SUDHL5 (cell line): Measurements from ENCODE around the gene AGO1.

- PRO-cap = no peak
Observed at GRCh38 chr1:35854560-35855048, 28.4 kb upstream of the AGO1 start.

GRCh38 chr1:35882808-35883548 lies at the start of gene AGO1:
Gene AGO1, plus strand, starts transcription at chr1:35883209.
- PRO-cap = bidirectional peak, plus-strand start at chr1:35883234, minus-strand start at chr1:35883021

DNA sequence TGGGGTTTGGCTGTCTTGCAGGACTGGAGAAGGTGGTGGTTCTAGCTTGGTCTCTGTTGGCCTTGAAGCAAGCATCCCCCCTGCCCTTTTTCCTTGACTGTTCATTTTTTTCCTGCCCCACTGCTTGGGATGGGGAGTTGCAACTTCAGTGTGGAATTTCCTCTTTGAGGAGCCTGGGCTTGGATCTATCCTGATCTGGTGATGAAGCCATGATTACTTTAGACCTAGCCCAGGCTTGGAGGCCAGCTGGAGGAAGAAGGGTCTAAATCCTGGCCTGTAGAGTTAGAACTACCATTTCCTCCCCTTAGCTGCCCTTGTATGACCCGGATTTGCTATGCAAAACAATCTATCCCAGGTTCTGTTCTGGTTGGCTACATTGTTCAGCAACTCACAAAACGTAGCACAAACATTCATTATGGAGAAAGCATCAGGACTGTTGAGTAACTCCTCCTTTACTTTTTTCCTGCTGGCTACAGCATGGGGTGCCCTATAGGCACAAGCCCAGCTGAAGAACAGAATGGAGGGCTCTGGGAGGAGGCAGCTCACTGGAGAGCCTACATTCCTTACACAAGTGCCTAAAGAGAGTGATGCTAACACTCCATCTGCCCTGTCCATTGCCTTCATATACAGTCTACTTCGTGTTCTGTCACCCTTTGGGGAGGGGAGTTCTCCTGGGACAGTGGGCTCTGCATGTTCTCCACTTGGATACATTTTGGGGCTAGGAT lies 9.4 kb upstream of the AGO3 start:
- PRO-cap = no peak

DNA sequence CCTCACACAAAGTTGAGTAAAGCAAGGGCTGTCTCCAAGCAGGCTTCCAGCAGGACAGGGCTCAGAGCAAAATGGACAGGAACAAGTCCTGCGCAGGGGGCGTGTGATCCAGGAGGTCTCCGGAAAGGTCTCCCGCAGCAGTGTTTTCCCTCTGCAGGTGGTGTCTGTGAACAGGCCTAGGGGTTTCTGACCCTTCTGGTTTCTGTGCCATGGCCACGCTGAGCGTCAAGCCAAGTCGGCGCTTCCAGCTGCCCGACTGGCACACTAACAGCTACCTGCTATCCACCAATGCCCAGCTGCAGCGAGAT lies 773 bp downstream of the TEKT2 start:
- PRO-cap = no peak

GRCh38 chr1:36115027-36115694 lies 9.9 kb downstream of the COL8A2 start:
- PRO-cap = no peak

GRCh38 chr1:36166862-36167878 lies 11.2 kb downstream of the MAP7D1 start:
- PRO-cap = unidirectional peak, minus-strand start at chr1:36167797

- PRO-cap = no peak
Observed at GRCh38 chr1:36178361-36179479, 22.8 kb downstream of the MAP7D1 start.

- PRO-cap = no peak
Observed at GRCh38 chr1:36179480-36179969, 23.6 kb downstream of the MAP7D1 start.

- PRO-cap = unidirectional peak, minus-strand start at chr1:36188326
Observed at GRCh38 chr1:36187732-36188451, 31.9 kb downstream of the MAP7D1 start.

- PRO-cap = no peak
Observed at GRCh38 chr1:36190100-36190392, 34.1 kb downstream of the MAP7D1 start.

GRCh38 chr1:36204203-36204845 lies 19.9 kb upstream of the THRAP3 start:
- PRO-cap = no peak

GRCh38 chr1:36286356-36287483 lies 19.4 kb upstream of the SH3D21 start:
- PRO-cap = no peak

GRCh38 chr1:36301238-36301913 lies 4.8 kb upstream of the SH3D21 start:
- PRO-cap = no peak

GRCh38 chr1:36305194-36305836 lies 853 bp upstream of the SH3D21 start:
- PRO-cap = no peak

- PRO-cap = no peak
Observed at GRCh38 chr1:36344054-36344696, 20.7 kb upstream of the EVA1B start.

DNA sequence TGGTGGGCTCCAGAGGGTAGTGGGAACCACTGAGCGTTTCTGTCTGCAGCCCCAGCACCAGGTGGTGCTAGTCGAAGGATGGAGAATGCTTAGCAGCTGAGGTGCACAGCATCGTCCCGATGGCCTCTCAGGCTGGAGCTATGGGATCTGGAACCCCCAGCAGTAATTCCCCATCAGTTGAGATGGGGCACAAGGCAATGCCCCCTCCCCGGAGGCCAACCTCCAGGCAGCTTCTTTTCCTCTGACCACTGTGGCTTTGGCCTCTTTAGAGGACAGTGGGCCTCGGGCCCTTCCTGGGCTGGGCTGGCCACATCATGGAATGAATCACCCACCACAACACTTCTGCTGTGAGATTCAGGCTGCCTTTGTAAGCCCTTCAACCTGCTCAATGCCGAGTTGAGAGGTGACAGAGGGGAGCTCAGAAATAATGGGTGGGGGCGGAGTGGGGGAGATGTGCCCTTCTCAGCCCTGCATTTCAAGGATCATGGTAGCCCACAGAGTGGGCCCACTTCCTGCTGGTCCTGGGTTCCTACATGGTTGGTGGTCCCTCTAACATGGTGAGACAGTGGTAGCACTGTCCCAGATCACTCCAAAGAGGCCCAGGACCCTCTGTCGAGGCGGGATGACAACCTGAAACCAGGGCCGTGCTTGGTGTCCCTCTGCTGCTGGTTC lies 29.5 kb upstream of the EVA1B start:
- PRO-cap = no peak

- PRO-cap = no peak
Observed at GRCh38 chr1:36359685-36360315, 25.9 kb downstream of the STK40 start.

DNA sequence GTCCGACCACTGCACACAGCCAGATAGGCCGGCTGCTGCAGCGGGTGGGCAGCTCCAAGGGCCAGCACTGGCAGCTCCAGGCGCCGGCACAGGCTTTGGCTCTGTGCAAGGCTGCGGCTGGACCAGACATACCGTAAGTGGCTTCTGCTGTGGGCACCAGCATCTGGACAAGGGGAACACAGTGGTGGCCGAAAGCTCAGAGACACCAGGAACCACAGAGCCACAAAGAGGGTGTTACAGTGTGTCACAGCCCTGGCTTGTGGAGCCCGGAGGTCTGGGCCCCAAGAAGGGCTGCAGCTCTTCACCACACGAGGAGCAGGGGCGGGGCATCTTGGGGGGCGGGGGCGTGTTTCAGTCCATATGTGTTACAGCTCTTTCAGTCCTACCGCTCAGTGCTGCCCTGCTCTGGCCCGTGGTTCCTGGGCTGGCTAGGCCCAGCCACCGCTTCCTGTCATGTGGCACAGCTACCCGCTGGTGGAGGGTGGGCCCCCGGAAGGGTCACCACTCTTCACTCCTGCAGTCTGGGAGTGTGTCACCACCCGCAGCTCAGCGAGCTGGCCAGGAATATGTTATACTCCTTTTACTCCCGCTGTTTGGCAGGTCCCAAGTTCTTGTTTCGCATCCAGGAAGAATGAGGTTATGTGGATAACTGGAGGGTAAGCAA lies 3.2 kb upstream of the LSM10 start:
- PRO-cap = bidirectional peak, plus-strand start at position 392 of the sequence, minus-strand start at position 261 of the sequence

DNA sequence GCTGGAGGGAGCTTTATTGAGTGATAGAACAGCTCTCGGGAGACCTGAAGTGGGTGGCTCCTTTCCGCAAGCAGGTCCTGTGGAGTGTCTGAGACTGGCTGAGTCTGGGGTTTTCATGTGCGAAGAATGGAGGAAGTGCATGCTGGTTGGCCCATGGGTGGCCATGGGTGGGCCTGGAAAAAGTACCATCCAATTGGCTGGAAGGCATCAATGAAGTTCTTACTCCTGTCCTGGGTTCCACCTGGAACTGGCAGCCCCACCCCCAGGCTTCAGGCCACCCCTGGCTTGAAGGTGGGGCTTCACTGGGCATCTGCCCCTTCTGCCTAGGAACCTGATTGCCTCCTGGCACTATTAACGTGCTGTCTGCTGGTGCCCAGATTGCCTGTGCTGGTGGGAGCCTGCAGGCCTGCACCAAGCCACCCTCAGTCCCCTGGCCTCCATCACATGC lies 3.7 kb upstream of the LSM10 start:
- PRO-cap = unidirectional peak, minus-strand start at position 86 of the sequence

DNA sequence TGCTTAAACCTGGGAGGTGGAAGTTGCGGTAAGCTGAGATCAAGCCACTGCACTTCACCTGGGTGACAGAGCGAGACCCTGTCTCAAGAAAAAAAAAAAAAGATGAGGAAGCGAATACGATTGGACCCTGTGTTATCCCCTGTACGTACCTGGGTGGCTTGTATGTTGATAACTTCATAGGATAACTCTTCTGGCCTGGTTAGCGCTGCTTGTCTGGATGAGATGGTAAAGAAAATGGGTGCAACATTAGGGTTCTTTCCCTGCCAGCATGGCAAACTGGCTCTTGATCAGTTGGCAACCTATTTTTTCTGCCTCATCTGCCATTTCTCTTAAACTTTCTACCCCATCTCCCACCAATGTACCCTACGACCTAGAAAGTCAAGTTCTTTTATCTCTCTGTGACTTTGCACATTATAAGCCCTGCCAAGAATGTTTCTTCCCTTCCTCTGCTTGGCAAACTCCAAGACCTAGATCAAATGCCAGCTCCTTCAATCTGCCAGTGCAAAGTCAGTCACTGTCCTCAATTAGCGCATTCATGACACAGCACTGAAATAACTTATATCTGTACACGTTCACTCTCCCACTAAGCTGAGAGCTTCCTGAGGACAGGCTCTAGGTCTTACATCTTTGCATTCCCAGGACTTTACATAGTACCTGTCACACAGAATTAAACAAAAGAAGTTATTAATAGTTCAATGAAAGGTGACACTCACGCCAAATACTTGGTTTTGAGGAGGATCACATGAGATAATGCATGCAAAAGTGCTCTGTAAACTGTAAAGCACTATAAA lies 21.3 kb upstream of the LSM10 start:
- PRO-cap = no peak